Esophagus muscularis mucosa (tissue), 4 donors: Measurements from ENCODE around the gene RNF169.

DNA sequence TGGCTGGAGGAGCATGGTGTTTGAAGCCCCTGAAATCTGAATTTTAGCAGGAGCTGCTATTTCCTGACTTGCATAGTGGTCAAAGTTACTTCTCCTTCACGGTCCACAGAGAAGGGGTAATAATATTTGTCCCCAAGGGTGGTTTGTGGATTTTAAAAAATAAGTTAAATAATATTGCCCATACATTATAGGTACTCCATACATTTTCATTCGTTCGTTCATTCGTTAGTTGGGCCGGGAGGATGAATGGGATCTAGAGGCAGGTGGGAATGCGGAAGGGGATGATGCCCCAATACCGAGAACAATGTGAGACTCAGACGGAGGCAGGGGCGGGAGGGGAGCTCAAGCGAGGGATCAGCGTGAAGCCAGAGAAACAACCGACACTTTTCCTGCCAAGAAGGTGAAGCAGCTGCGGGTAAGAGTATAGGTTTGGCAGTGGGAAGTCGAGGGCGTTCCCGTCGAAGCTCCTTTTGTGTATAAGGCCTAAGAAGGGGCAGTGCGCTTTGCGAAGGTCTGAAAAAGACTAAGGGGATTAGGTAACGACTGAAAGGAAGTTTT, 1.2 kb upstream of the ARHGEF17 start:
- PRO-cap: bidirectional peak, plus-strand start outside the sequence, minus-strand start at position 525 of the sequence
- RAMPAGE, long total RNA, 4 experiments: no peak in any of the 4 experiments

GRCh38 chr11:73315368-73316281, 7.5 kb downstream of the ARHGEF17 start:
- PRO-cap: no peak
- RAMPAGE, long total RNA, 4 experiments: no peak in any of the 4 experiments

- PRO-cap: unidirectional peak, minus-strand start at chr11:73321645
- RAMPAGE, long total RNA, 4 experiments: no peak in any of the 4 experiments
Measured at GRCh38 chr11:73321527-73322046, 13.5 kb downstream of the ARHGEF17 start.

- PRO-cap: no peak
- RAMPAGE, long total RNA, 4 experiments: no peak in any of the 4 experiments
Measured at GRCh38 chr11:73348482-73348961, 27.7 kb upstream of the RELT start.

DNA sequence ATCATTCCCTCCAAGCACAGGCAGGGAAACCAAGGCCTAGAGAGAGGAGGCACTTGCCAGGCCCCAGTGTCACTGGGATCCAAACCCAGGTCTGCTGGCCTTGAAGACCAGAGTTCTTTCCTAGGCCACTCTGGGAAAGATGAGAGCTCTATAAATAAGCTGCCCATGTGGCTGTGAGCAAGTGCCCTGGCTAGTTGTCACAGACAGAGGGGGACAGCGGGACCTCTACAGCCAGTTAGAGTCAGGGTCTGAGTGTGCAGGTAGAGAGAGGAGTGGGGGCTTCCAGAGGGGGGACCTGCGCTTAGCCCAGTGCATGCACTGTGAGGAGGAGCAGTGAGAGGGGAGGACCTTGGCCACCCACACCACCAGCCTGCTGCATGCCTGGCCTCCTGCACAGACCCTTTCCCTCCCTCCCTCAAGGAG, 4.9 kb downstream of the RELT start:
- PRO-cap: no peak
- RAMPAGE, long total RNA, 4 experiments: no peak in any of the 4 experiments

DNA sequence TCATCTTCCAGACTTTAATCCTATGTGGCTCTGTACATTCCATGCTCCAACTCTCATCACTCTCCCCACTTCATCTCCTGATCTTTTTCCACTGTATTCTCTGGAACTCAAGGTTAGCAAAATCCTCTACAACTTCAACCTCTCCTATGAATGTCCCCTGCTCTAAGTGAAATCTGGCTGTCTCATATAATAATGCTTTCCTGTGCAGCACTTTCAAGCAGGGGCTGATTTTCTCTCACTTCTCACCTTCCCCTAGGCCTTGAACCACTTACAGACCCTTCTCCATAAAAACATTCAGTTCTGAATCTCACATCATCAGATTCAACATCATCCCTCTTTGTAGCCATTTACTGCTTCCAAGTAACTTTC, 110.8 kb downstream of the FAM168A start:
- PRO-cap: no peak
- RAMPAGE, long total RNA, 4 experiments: no peak in any of the 4 experiments

DNA sequence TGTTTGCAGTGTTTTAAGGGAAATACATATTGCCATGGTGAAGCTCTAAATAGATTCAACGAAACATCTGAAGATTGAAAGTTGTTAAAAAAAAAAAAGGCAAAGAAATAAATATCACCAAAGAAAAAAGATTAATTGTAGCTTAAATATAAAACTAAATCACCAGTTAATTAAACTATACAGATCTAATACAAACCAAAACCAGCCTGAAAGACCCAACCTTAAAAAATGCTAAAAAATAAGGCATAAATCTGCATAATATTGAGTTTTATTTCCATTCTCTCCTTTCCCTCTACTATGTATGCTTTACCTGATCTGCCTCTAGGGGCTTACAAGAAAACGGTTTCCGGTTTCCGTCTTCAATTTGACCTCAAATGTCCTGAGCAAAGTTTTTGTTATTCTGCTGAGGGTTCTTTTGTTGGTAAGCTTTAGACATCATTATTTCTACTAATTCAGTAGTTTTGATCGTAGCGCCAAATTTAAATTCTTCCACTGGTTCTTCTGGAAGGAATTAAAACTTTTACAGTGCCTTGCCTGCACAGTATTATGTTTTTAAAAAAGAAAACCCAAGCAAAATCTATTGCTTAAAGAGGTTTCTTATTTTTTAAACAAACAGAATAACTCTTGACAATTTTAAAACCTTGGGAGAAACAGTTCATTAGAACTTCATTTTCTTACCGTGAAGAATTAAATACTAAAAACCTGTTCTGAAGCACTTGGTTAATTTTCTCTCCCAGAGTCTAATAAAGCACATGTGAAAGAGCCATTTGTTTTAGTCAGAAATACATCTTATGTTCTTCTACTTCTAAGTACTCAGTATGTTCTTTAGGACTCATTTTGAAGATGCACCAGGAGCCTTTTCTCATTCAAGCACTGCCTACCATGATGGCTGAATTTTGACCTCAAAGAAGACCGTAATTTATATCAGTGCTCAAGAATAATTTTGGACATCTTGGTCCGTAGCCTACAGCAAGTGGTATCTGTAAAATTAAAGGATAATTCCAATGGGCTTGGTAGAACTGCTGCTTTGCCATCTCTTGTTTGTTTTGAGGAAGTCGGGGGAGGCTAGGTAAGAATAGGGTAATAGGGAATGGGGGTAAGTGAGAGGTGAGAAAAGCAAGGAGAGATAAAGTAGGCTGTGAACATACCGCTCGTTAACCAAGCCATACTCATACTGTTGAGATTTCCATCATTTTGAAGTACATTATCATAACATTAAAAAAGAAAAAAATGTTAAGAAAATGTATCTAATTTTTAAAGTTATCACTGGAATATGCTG, 30.5 kb downstream of the PLEKHB1 start:
- PRO-cap: no peak
- RAMPAGE, long total RNA, 4 experiments: no peak in any of the 4 experiments

DNA sequence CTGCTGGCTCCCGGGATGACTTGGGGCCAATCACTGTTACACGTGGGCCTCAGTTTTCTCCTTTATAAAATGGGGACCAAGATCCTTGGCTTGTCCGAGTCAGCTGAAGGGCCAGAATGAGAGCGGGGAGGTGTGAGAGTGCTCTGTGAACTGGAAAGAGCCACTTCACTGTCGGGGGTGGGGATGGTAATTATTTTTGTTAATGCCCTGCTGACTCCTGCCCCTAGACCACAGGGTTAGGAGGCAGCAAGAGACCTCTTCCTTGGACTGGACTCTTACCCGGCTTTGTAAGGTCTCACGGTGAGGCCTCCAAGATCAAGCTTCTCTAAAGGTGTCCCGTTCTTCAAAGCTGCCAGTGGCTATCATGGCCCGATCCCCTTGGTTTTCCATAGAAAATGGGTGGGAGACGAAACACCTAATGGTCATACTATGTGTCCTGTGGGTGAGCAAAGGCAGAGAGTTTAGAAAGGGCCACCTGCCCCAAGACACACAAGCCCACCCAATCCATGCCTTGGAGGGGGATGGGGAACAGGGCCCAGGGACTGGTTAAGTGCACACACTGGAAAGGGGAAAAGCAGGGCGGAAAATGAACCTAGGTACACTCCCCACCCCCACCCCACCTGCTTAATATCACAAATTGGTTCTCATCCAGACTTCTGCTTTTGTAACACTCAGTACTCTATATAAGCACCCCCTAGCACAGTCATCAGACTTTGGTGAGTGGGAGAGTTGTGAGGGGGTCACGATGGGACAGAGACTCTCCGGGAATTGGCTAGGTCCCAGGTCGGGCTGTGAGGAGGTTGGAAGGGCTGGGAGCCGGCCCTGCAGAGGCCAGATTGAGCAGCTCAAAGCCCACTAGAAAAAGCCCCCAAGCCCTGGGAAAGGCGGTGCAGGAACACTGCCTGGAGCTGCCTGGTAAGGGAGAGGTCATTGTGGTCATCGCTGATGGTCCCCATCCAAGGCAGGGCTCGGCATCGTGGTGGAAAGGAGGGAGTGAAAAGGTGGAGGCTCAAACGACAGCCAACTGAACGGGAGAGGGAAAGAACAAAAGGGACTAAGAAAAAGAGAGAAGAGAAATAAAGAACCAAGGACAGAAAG, 1.1 kb downstream of the UCP2 start:
- PRO-cap: unidirectional peak, plus-strand start at position 709 of the sequence
- RAMPAGE, long total RNA, 4 experiments: no peak in any of the 4 experiments

GRCh38 chr11:74001429-74002210, 7.3 kb downstream of the UCP3 start:
- PRO-cap: no peak
- RAMPAGE, long total RNA, 4 experiments: no peak in any of the 4 experiments

DNA sequence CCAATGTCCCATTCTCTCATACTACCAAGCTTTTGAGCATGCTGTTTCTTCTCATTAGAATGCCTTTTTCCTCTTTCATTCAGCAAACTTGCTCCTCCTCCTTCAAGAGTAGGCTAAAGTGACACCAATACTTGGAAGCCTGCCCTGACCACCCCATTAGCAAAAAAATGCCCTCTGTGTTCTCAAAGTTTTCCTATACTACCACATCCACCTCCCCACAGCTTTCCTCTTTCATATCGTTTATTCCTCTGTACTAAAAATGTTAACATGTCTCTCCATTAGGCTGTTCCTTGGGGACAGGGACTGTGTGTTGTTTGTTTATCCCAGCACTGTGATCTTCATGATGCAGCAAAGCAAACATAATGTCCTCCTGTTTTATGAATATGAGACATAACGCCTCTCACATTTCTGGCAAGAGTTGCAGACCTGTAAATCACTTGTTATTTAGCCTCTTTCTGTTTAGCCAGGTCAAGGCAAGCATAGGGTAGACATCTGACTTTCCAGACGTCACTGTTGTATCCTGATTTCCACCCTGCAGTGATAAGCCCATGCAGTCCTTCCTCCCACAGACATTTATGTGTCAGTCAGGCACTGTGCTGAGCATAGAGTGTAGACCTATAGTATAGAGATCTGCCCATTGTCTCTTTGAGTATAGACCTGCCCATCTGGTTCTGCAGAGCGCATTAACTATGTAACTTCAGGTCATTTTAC, 62.1 kb upstream of the UCP3 start:
- PRO-cap: no peak
- RAMPAGE, long total RNA, 4 experiments: no peak in any of the 4 experiments

DNA sequence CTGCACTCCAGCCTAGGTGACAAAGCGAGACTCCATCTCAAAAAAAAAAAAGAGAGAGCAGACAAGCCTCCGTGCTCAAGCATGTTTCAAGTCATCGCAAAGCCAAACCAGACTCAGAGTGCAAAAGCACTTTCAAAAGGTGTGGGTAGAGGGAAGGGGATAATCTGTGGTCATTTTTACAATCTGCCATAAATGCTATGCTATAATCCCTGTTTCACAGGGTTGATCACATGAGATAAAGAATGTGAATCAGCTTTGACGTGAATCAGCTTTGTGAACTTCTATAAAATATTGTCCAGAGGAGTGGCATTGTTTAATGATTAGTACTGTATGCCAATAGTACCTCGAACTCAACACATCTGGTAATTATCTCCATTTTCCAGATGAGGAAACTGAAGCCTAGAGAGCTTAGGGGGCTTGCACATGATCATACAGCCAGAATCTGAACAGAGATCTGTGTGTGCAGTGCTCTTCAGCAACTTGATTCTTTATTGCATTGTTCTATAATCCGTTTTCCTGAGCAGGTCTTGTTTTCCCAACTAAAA, 20.0 kb upstream of the POLD3 start:
- PRO-cap: no peak
- RAMPAGE, long total RNA, 4 experiments: no peak in any of the 4 experiments

GRCh38 chr11:74640852-74641625, 48.7 kb downstream of the POLD3 start:
- PRO-cap: no peak
- RAMPAGE, long total RNA, 4 experiments: no peak in any of the 4 experiments

- PRO-cap: bidirectional peak, plus-strand start at chr11:74644309, minus-strand start at chr11:74644140
- RAMPAGE, long total RNA, 4 experiments: no peak in any of the 4 experiments
Measured at GRCh38 chr11:74643899-74644502, 51.6 kb downstream of the POLD3 start.

DNA sequence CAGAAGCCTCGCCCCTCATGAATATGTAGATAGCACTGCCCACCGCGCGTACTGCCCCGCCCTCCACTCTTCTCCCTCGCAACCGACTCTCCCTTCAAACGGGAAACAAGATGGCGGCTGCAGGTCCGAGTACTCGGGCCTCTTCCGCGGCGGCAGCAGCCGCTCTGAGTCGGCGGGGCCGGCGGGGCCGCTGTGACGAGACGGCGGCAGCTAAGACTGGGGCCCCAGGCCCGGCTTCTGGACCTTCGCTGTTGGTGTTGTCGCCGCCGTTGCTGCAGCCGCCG, at the start of gene RNF169:
RNF169 (plus strand) TSS at position 79 of the 284 bp plus-strand sequence.
- PRO-cap: bidirectional peak, plus-strand start at position 97 of the sequence, minus-strand start outside the sequence
- RAMPAGE, long total RNA, 4 experiments: no peak in any of the 4 experiments

DNA sequence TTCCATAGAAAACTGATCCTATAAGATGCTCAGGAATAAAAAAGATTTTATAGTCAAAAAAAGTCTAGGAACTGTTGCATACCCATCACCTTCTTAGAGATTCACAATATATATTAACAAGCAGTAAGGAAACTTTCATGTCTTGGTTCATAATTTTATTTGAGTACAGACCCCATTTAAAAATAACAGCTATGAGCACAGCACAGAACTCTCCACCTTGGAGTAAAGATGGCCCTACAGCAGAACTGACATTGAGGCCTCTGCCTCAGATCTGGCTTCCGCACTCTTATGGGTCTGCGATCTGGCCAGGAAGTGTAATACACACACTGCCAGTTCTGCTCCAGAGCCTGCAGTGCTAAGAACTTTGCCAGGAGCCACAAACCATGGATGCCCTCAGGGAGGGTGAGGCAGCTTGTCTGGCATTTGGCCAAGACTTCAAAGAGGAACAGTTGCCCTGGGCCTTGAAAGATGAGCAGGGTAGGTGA, 47.0 kb downstream of the NEU3 start:
- PRO-cap: no peak
- RAMPAGE, long total RNA, 4 experiments: no peak in any of the 4 experiments

DNA sequence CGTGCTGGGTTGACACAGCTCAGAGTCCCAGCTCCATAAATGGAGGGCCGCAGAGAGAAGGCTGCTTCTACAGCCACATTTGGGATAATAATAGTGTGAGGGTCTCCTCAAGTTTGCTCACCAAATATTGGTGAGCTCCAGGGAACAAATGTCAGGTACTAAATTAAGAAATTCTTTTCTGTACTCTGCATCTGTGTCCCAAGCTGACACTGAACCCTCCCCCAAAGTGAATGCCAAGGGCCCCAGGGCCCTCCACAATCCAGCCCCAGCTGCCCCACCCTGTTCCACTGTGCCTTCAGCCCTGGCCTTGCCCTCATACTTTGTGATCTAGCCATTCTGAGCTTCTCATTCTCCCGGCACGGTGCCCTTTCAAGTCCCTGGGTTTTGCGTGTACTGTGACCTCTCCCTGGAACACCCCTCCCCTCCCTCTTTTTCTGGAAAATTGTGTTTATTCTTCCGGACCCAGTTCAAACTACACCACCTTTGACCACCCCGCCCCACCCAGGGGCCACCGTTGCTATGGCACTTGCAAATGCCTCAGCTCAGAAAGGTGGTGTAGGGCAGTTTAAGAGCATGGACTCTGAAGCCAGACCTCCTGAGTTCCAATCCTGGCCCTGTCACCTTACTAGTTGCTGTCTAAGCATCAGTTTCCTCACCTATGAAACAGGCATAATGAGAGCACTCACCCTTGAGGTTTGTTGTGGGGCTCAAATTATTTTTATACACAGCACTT, 17.6 kb downstream of the SLCO2B1 start:
- PRO-cap: no peak
- RAMPAGE, long total RNA, 4 experiments: no peak in any of the 4 experiments

DNA sequence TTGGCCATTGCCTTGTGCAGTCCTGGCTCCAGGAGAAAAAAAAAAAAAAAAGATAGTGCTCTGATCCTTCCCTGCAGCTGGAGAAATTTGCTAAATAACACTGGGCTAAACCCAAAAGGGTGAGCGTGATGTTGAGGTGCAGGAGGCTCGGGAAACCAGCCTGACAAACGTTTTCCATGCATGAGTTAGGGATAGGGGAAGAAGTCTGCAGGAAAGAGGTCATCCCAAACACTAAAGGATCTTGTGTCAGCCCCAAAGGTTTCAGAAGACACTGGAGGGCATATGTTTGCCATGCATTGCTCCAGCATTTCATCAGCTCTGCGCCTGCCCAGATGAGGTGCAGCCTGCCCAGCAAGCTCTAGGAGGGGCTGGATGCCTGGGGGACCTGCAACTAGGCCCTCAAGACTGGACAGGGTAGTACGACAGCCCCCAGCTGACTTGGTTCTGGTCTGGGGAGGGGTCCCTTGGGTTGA, 23.2 kb downstream of the TPBGL start:
- PRO-cap: no peak
- RAMPAGE, long total RNA, 4 experiments: no peak in any of the 4 experiments

GRCh38 chr11:75349417-75350138, 1.9 kb downstream of the ARRB1 start:
- PRO-cap: unidirectional peak, plus-strand start at chr11:75350034
- RAMPAGE, long total RNA, 4 experiments: no peak in any of the 4 experiments

DNA sequence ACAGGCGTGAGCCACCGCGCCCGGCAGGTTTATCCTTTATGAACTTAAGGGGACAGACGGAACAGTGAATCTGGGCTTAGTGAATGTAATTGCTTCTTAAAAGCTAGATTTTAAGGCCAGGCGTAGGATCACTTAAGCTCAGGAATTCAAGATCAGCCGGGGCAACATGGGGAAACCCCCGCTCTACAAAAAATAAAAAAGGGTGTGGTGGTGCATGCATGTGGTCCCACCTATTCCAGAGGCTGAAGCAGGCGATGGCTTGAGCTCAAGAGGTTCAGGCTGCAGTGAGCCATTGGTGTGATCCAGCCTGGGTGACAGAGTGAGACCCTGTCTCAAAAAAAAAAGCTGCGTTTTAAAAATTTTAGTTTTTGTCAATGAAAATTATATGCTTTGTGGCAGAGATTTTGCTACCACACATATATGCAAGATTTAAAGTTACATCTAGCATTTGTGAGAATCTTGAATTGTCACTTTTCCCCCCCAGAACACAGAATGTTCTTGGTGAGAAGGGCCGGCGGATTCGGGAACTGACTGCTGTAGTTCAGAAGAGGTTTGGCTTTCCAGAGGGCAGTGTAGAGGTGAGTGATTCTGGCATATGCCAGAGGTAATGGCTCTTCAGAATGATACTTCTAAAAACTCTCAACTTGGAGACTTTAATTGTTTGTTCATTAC, 2.0 kb downstream of the RPS3 start:
- PRO-cap: no peak
- RAMPAGE, long total RNA, 4 experiments: no peak in any of the 4 experiments

DNA sequence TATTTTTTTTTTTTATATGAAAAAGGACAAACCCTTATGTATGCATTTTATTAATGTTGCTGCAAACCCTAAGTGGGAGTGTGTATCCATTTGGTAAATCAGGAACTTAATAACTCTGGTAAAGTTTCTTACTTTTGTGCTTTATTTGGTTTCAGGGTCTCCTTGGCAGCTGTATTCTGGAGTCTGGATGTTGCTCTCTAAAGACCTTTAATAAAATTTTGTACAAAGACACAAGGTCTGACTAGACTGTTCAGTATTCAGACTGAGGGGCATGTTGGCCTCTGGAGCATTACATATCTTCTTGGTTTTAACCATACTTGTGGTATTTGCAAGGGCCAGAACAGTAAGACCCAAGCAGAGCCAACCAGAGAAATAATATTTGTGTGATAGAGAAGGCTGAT, 6.1 kb downstream of the RPS3 start:
- PRO-cap: no peak
- RAMPAGE, long total RNA, 4 experiments: no peak in any of the 4 experiments